Melanocyte of skin (primary cell): ENCODE measurements around a stretch of chr5.

GRCh38 chr5:10250825-10251236 is 751 bp downstream of the CCT5 start:
- CAGE, long polyA plus RNA, 2 experiments, result no peak in any of the 2 experiments

GRCh38 chr5:10251237-10251686 is 1.2 kb downstream of the CCT5 start:
- CAGE, long polyA plus RNA, 2 experiments, result no peak in any of the 2 experiments

DNA sequence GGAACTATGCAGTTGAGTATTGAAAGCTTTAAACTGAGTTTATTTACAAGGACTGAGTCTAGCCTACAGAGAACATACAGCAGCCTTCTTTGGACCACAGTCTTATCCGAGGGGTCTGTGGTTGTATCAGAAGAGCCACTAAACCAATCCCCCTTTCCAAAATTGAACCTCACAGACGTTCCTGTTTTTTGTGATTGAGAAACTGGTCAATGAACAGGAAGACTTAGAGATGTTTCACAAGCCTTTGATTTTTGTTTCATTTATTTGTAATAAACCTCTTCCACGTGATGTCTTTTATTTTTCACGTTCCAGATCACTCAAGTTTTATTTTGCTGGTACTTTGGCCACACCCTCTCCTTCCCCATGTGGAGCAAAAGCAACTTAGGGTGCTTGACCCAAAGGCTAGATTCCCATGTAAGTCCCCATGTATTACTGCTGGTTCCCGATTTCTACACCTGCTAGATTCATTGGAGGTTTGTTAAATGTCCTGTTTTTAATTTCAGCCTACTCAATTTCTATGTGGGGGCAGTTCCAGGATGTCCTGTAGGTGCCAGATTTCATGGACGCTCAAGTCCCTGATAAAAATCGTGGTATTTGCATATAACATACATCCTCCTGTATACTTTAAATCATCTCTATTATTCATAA is 16.1 kb downstream of the CCT5 start:
- CAGE, long polyA plus RNA, 2 experiments, result no peak in any of the 2 experiments

DNA sequence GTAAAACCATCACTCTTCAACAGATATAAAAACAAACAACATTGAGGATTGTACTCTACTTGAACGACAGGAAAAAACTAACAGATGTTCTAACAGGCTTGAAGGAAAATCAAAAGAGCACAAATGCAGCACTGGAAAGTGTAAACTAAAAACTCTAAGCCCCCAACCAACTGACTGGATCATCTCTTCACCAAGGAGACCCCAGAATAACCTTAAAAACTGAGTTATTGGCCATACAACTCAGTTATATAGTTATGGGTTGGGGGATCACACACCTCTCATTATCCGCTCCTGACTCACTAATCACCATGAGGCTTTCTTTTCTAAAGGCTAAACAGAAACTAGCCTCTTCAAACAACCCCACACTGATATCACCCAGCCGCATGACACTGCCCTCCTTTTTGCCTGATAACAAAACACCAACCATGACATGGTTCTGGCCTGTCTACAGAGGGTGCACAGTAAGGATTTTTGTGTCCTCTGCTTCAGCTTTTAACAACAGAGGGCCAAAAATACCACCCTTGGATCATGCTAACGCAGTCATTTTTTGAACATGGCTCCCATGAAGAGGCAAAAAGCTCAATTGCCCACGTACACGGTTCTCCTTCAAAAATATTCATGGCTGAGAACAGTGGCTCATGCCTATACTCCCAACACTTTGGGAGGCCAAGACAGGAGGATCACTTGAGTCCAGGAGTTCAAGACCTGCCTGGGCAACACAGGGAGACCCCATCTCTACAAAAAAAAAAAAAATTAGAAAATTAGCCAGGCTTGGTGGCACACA is 4.1 kb downstream of the CMBL start:
- CAGE, long polyA plus RNA, 2 experiments, result no peak in any of the 2 experiments

- CAGE, long polyA plus RNA, 2 experiments, result no peak in any of the 2 experiments
Observed at GRCh38 chr5:10316027-10316577, 8.4 kb upstream of the CMBL start.

- CAGE, long polyA plus RNA, 2 experiments, result no peak in any of the 2 experiments
Observed at GRCh38 chr5:10354784-10355710, 1.6 kb downstream of the MARCHF6 start.

GRCh38 chr5:10381716-10382064 is 28.2 kb downstream of the MARCHF6 start:
- CAGE, long polyA plus RNA, 2 experiments, result no peak in any of the 2 experiments

GRCh38 chr5:10562608-10563034 is 1.2 kb upstream of the ANKRD33B start:
- CAGE, long polyA plus RNA, 2 experiments, result no peak in any of the 2 experiments

- CAGE, long polyA plus RNA, 2 experiments, result no peak in any of the 2 experiments
Observed at GRCh38 chr5:10699837-10700514, 61.1 kb downstream of the DAP start.

DNA sequence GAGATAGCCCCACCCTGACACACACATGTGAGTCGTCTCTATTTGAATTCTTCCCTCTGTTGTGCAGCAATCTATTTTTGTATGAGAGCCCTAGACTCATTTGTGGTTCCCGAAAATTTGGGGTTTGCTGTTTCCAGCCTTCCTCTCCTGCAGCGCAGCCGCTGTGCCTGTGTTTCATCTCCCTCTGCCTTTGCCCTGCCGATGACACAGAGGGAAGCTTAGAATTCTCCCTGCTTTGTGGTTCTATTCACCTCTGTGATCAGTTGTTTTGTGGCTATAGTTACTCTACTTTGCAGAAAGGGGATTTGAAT is 95.7 kb upstream of the DAP start:
- CAGE, long polyA plus RNA, 2 experiments, result no peak in any of the 2 experiments

- CAGE, long polyA plus RNA, 2 experiments, result no peak in any of the 2 experiments
Observed at GRCh38 chr5:11346462-11346891, 557.8 kb downstream of the CTNND2 start.

GRCh38 chr5:11384495-11385365 is 519.5 kb downstream of the CTNND2 start:
- CAGE, long polyA plus RNA, 2 experiments, result no peak in any of the 2 experiments

- CAGE, long polyA plus RNA, 2 experiments, result no peak in any of the 2 experiments
Observed at GRCh38 chr5:11588608-11589365, 315.5 kb downstream of the CTNND2 start.

GRCh38 chr5:12794640-12795391 is 890.6 kb upstream of the CTNND2 start:
- CAGE, long polyA plus RNA, 2 experiments, result no peak in any of the 2 experiments

GRCh38 chr5:14145024-14145696 is 2.0 kb downstream of the TRIO start:
- CAGE, long polyA plus RNA, 2 experiments, result no peak in any of the 2 experiments

DNA sequence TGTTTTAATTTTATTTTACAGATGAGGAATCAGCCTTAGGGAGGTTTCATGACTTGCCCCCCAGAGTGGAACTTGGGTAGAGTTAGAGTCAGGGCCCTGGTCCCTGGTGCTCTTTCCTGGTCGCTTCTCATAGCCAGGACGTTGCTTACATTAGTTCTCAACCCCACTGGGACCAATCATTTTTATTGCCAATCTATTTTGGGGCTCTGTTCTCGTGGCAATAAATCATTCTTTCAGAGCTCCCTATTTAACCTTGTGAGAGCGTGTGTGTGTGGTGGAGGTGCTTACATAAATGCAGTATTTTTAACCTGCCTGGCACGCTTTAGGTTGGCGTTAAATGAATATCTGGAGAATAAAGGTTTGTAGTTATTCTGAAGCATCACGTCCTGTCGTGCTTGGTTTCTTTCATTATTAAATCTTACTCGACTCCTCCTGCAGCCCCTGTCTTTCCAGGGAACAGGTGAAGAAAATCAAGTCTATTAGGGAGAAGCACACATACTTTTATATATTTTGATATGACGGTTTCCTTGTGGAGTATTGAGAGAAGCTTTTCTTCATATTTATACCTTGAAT is 4.1 kb downstream of the TRIO start:
- CAGE, long polyA plus RNA, 2 experiments, result no peak in any of the 2 experiments

DNA sequence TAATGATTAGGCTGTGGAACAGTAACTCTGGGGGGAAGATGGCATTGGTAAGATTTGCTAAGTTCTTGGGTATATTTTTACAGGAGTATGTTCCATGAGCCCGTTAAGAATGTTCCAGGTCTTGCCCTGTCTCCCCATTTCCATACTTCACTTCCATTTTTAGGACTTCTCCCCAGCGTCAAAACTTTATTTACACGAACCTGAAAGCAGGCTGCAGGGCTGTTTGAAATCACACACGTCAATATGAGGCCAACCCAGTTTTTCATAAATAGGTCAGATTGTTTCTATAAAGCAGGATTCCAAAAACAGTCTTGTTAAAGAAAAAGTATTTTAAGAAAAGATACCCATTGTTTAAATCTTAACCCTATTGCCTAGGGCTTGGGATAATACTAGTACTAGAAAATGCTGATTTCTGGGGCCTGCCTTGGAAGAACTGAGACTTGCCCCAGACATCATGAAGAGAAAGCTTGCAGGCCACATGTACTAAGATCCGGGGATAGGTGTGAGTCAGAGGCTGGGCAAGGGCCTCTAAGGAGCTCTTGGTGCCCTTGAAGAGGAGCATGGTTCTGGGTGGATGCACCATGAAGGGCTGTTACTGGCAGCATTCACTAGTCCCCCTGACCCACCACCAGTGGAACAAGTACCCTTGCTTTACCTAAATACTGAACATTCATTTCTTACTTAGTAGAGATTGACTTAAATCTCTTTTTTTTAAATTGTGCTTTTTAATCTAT is 24.2 kb downstream of the TRIO start:
- CAGE, long polyA plus RNA, 2 experiments, result no peak in any of the 2 experiments

DNA sequence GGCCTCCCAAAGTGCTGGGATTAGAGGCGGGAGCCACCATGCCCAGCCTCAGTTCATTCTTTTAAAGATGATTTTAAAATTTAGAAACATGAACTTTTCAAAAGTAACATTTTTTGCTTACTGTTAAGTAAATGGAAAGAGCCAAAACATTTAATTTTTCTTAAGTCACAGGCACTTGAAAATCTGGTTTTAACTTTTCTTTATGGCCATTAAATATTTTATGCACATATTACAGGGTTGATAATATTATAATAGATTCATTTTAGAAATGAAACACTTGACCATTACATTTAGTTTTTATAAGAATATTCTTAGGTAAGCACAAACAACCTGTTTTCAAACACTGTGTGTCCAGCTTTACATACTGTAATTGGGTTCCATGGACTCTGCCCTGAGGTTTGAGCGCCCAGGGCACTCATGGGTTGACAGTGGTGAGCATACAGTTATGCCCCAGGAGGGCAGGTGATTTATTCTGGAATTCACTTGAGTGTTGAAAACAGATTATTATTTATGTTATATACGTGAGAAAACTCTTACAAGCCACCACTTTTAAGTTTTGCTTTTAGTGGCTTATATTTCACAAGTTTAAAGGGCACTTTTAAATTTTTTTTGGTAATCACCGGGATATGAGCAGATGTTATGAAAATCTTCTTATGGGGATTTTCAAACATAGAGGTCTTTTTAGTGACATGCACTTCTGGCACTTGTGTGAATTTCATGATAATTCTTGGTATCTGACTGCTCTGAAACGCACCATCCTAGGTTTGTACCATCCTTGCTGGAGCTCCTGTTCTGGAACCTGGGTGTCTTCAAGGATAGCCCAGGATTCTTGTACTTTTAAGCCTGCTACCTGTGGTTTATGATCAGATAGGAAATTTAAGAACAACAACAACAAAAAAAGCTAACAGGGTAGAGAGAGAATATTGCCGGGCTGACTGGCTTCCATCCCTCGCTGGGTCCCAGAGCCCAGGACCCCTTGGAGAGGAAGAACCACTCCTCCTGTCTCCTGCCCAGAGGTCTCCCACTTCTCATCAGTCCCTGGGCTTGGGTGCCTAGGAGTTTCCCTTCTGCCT is 33.9 kb downstream of the TRIO start:
- CAGE, long polyA plus RNA, 2 experiments, result no peak in any of the 2 experiments

DNA sequence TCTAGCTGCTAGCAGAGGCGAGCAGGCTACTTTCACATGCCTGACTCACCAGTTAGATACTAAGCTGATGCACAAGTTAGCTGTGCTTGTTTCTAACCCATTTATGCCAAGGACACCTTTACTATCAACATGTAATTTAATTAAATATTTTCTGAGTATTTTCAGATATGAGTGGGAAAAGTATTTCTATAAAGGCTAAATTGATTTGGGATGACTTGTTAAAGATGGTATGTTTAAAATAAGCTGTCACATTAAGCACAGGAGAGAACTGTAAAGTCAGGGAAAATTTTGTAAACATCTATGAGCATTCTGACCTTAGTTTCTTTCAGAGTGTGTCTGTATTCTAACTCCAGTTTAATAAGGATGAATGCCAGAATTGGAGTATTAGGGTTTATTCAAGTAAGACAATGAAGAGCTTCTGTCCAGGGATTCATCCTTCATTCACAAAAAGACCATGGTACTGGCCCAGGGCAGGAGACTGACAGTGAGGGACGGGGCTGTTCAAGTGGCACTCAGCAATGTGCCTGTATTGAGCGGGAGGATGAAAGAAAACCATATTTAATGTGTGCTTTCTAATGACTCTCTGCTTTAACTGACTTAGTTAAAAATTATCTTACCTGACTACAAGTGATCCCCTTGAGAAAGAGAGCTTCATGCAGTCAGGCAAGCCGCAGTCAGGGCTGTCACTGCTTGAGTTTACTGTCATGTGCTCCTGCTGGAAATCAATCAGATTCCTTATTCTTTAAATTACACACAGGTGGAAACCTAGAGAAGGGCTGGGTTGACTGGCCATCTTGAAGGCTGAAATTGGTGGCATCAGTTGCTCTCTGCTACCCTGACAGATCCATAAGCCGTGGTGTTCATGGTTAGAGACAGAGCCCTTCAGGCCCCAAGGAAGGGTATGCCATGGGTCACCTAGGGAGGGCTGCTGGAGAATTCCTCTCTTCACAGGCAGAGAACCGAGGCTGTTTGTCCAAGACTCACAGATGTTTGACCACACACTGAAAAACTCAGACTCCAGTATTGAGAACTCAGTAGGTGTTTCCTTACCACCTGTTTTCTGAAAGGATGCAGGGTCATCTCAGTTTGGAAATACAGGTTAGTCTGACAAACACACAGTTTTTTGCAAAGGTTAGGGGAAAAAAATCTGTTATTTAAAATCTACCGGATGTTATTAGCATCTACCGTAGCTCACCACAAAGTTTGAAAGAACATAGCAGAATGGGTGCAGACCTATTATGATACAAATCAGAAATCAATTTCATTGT is 70.7 kb downstream of the TRIO start:
- CAGE, long polyA plus RNA, 2 experiments, result no peak in any of the 2 experiments

DNA sequence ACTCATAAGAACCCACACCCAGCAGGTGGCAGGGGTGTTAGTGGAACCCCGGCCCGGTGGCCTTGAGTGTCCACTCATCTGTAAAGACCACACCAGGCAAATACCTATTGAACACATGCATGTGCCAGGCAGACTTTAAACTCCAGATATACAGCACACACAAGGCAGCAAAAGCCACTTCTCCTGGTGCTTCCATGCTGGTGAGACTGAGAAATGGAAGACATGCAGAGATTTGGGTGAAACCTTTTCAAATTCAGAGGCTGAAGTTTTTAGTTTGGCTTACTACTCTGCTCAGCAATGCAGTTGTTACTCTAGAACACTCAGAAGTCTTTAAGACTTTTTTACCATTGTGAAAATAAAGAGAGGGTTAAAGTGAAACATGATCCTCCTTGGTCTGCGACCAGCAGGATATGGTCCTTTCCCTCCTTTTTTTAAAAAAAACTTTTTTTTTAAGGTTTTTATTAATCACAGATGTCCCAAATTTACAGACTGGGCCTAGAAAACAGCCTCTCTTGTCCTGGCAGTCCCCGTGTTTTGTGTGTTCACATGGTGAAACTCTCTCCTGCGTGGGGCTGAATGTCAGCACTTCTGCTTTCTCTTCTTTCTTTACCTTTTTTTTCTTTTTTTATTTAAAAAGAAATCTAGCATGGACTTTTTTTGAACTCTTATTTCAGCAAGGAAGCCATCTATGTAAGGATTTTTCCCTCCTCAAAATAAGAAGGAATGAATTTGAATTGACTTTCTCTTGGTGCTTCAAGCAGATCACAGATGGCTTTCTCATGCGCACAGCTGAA is 128.9 kb upstream of the OTULINL start:
- CAGE, long polyA plus RNA, 2 experiments, result no peak in any of the 2 experiments